ENCODE data around the genes SDK2 and TTYH2.

- PRO-cap: no peak
- RAMPAGE, long total RNA: no peak
Measured at GRCh38 chr17:73231208-73231920, 830 bp downstream of the FAM104A start.

GRCh38 chr17:73278162-73278819 lies 16.6 kb upstream of the CPSF4L start:
- PRO-cap: no peak
- RAMPAGE, long total RNA: no peak

DNA sequence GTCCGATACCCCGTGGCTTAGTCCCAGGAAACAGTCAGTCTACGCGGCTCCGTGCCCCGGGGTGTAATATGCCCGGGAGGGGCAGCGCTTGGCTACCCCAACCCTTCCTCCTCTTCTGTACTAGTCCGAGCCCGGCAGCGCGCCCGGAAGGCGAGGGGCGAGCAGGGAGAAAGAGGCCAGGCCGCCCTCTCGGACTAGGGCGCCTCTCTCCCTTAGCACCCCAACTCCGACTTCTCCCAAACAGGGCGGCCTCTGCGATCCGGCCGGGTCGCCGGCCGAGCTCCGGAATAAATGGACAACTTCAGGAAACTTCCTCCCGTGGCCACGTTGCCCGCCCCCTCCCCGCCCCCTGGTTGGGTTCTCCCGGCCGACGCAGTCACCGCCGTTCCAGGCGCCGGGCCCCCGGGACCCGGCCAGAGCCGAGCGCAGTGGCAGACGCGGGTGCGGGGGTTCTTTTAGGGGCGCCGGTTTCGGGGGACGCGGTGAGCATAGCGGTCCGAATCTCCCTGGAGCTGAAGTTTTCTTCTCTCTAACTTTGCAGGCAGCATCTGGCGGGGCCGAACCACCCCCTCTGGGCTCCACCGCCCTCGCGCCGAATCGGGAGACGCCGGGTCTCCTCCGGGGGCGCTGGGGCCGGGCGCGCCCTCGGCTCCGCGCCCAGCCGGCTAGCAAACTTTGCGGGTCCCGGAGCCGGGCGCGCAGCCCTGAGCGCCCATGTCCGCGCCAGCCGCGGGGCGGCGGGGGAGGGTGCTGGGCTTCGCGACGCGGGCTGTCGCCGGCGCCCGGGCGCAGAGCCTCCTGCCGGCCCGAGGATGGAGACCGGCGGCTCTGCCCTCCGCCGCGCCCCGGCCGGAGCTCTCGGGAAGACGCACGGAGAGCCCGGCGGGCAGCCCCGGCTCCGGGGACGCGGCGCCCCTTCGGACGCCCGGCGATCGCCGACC lies at the start of gene SDK2:
Gene SDK2 (minus strand): TSS at position 289 of the 941 bp plus-strand sequence.
- PRO-cap: no peak
- RAMPAGE, long total RNA: no peak

- PRO-cap: no peak
- RAMPAGE, long total RNA: no peak
Measured at GRCh38 chr17:73827654-73828391, 183.6 kb upstream of the SDK2 start.

DNA sequence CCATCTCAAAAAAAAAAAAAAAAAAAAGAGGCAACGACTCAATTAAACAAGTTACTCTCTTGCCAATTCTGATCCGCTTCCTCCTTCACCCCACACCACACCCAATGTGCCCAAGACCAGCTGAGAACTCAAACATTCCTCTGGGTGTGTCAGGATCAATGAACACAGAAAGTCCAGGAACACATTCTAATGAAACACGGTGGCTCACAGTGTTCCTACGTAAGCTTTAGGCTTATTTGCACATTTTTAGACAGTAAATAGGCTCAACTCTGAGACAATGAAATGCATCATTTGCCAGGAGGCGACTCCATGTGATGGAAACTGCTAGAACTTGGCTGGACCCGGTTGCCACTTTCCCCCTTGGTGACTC lies 216.3 kb upstream of the SDK2 start:
- PRO-cap: no peak
- RAMPAGE, long total RNA: no peak

DNA sequence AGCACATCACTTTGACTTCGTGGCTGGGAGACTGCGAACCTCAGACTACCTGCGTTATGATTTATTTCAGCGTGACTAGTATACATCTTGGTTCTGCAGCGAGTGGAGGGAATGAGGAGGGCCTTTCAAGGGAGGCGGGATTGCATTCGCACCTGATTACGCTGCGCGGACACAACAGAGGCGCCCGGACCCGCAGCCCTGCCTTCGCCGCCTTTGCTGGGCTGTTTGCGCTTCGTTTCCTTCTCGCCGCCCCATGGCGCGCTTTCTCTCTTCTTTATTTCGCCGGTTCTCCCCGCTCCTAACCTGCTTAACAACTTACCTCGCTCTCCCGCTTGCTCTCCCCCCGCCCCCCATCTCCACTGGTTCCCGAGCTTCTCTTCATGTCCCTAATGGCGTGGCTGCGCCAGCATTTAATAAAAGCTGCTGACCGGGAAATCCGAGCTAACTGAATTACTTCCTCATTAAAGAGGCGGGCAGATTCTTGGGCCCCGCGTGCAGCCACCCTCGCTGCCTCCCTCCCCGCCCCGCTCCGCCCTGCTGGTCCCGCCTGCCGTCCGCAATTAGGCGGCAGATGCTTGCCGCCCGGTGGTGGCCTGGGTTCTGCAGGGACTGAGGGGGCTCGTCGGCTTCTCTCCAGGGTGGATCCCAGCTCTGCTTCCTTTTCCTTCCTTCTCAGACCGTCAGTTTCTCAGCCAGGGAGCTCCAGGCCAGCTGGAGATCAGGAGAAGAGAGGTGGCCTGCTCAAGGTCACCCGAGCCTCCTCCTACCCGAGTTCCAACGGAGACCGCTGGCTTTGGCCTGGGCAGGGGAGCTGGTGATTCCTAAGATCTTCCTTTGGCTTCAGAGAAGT lies 257.7 kb upstream of the SDK2 start:
- PRO-cap: no peak
- RAMPAGE, long total RNA: no peak

- PRO-cap: no peak
- RAMPAGE, long total RNA: no peak
Measured at GRCh38 chr17:74154989-74155369, 48.5 kb upstream of the RPL38 start.

DNA sequence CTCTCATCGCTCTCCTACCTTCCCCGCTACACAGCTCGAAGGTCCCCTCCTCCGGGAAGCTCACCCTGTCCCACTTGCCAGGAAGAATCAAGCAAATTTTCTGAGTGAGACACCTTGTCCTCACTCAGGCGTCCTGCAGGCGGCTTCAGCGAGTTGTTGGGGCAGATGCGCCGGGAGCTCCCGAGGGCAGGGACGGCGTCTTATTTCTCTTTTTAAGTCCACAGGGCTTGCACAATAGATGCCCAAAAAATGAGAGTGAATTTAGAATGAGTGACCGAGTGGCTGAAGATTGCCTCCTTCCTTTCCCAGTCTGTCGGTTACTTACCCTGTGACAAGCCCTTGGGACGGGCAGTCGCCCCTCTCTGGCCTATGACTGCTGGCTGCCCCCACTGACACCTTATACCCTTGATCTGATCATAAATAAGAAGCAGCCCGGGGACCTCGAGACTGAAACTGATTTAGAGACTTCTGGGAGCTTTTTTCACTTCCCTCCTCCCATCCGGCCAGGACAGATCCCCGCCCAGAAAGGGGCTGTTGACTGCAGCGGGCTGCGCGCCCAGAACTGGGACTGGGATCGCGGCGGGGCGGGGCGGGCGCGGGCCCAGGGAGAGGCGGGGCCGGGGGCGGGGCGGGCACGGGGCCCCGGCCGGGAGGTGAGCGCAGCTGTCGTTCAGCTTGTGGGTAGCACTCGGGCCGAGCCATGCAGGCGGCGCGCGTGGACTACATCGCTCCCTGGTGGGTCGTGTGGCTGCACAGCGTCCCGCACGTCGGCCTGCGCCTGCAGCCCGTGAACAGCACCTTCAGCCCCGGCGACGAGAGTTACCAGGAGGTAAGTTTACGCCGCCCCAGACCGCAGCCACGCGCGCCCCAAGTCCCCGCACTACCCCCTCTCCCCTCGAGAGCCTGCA lies at the start of gene TTYH2:
Gene TTYH2 (plus strand): TSS at position 684 of the 908 bp plus-strand sequence.
- PRO-cap: bidirectional peak, plus-strand start at position 684 of the sequence, minus-strand start at position 455 of the sequence
- RAMPAGE, long total RNA: no peak

DNA sequence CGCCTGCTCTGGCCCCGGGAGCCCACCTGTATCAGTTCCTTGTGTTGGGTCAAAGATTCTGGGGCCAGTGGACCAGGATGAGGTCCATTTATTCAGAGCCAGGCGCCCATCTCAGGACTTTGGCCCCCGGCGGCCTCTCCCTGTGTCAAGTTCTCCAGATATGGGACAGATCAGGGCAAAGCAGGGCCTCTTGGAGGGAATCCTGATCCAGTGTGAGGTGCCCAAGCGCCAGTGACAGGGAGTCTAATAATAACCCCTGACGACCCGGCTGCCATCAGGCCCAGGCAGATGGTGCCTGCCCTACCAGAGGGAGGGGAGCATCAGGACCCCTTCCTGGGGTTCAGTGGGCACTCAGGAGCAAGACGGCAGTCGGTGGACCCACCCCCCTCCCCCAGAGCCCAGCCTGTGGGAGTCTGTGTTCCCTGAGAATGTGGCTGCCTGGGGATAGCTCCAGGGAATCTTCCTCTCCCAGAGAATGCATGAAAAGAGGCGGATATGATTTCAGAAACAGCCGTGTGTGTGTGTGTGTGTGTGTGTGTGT lies 1.4 kb downstream of the TTYH2 start:
- PRO-cap: no peak
- RAMPAGE, long total RNA: no peak

GRCh38 chr17:74231854-74232246 lies 18.5 kb downstream of the TTYH2 start:
- PRO-cap: no peak
- RAMPAGE, long total RNA: no peak

DNA sequence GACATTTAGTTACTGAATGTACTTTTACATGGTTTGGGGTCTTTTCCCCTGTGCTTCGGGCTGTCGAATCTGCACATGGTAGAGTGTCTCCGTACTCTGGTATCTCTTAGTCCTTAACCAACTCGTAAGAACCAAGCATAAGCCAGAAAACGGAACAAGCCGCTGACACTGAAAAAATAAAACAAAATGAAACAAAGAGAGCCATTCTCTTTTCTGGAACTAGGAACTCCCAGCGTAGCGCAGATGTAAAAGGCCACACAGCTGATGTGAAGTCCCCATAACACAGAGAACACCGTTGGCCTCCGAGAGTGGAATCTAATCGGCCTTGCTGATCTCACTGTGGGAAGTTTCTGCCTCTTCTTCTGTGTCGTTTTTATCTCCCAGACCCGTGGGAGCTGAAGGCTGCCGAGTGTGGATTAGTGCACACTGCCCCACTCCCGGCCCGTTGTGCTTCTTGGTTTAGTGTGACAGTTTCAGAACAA lies 21.6 kb downstream of the TTYH2 start:
- PRO-cap: no peak
- RAMPAGE, long total RNA: no peak

DNA sequence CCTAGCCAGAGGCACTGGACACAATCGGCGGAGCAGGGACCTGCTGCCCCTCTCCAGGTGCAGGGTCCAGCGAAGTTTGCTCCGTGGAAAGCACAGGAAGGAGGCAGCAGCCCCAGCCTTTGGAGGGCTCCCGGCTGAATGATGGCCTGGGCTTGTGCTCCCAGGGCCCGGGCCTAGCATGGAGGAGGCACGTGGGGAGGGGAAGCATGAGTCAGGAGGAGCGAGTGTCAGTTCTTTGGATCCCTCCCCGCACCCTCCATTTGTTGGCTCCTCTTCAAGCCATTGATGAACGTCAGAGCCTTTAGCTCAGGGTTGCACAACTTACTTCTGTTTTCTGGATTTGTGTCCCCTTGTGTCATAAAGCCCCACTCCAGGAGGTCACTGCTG lies 25.8 kb downstream of the TTYH2 start:
- PRO-cap: no peak
- RAMPAGE, long total RNA: no peak

DNA sequence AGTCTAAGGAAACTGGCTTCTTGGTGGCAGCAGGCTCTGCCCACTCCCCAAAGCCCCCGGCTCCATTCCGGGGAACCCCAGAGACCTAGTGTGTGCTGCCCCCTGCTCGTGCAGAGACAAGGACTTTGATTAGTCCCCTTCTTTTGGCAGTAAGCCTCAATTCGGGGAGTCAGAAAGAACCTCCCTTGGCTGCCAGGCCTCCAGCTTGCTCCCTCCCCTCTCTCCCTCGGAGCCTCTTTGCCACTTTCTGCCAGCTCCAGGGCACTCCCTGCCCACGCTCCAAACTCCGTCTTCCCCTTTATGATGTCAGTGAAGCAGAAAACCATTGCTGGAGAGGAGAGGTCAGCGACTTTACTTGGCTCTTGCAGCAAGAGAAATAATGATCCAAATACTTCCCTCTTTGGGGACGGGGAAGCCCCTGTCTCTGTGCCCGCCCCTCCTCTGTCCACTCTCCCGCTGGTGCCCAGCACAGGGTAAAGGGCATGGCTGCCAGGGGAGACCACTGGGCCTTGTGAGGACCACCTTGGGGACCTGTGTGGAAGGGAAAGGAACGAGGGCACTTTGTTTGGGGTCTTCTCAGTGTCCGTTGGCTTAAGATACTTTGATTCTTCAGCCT lies 28.1 kb downstream of the TTYH2 start:
- PRO-cap: no peak
- RAMPAGE, long total RNA: no peak

DNA sequence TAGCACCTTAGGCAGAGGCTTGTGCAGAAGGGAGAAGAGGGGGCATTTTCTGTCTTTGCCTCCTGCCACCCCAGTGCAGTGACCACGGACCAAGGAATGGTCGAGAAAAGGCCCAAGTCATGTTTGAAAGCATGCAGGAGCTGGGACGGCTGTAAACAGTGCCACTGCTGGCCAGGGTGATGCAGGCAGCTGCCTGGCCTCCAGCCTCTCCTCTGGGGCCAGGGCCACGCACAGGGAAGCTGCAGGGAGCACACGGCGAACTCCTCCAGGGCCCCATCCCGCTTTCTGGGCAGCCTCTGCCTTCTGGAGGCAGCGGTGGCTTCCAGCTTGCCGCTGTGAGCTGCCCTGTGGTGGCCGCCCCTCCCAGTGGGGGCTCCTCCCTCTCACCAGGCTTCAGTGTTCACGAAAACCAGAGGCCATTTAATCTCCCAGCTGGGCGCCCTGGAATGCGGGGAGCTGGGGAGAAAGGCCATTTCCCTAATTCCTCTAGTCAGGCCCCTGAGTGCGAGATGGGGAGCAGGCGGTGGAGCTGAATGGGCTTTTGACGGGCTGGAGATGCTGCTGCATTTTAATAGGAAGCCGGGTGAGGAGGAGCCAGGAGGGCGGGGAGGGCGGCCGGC lies 28.8 kb upstream of the DNAI2 start:
- PRO-cap: no peak
- RAMPAGE, long total RNA: no peak

GRCh38 chr17:74295790-74296213 lies 21.8 kb downstream of the DNAI2 start:
- PRO-cap: no peak
- RAMPAGE, long total RNA: no peak

GRCh38 chr17:74308206-74308568 lies 17.8 kb upstream of the KIF19 start:
- PRO-cap: no peak
- RAMPAGE, long total RNA: no peak

GRCh38 chr17:74373579-74374733 lies 6.7 kb downstream of the GPR142 start:
- PRO-cap: no peak
- RAMPAGE, long total RNA: no peak

GRCh38 chr17:74387376-74387903 lies 20.1 kb downstream of the GPR142 start:
- PRO-cap: no peak
- RAMPAGE, long total RNA: no peak

GRCh38 chr17:74452948-74453598 lies 13.4 kb upstream of the CD300A start:
- PRO-cap: no peak
- RAMPAGE, long total RNA: no peak

GRCh38 chr17:74478558-74479093 lies 12.2 kb downstream of the CD300A start:
- PRO-cap: no peak
- RAMPAGE, long total RNA: no peak